SK-MEL-5 (cell line): Measurements from ENCODE around the genes RNF111, LDHAL6B and FOXB1.

DNA sequence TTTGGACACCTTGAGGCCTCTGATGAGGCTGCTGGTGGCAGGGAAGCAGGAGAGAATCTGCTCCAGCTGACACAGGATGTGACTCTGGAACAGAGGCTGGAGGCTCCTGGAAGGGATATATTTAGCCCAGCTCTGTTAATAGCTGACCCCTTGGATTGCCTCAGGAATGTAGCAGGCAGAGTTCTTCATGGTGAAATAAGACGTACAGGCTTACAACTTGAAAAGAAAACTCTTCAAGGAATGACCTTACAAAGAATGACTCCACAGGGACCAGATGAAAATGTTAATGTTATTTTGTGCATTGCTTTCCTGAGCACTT, 90.5 kb downstream of the AQP9 start:
RAMPAGE:
- cytosol, long total RNA: no peak
- long total RNA: no peak
- nucleus, long total RNA: no peak

RAMPAGE:
- cytosol, long total RNA: no peak
- long total RNA: no peak
- nucleus, long total RNA: no peak
Observed at GRCh38 chr15:58331542-58332719, 99.9 kb upstream of the LIPC start.

DNA sequence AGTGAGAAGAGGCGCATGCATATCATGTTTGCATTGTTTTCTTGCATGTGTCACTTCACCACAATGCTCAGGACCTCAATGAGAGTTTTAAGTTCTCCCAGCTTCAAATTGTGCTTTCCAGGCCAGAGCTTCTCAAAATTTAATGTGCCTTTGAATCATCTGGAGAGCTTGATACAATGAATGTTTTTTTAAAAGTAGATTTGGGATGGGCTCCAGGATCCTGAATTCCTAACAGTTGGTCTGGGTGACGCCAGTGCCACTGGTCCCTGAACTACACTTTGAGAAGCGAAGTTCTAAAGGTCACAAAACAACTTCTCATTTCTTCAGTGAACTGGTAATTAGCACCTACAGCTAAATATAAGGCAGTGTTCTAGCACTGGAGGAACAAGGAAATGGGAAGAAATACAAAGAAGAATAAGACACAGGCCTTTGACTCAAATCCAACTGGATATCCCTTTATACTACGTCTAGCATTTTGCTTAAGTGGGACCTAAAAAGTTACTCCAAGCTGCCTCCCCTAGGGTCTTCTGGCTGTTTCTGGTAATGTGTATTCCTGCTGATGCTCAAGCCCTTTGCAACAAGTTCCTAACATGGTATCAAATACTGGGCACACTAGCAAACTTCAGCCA, 15.8 kb downstream of the LIPC start:
RAMPAGE:
- cytosol, long total RNA: no peak
- long total RNA: no peak
- nucleus, long total RNA: no peak

DNA sequence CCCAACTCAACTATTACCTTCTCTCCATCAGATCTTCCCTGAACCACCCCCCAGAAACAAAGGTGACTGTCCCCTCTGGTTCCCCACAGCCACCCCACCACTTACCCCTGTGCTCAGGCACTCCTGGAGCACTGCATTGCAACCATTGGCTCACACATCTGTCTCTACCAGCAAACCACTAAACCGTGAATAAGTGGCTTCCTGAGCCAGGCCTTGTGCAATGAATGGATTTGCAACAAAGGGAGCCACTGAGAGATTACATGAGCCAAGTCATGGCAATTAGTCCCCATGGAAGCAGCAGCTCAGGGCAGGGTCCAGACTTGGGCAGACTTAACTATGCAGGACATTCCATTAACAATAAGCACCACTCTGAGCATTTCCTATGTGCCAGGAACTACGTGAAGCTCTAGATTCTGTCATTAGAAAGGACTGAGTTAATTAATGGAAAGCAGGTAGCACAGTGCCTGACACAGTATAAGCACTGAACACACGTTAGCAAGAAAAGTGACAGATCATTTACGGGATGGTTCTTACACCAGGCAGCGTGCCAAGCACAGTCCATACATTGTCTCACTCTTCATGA, 43.8 kb downstream of the LIPC start:
RAMPAGE:
- cytosol, long total RNA: no peak
- long total RNA: no peak
- nucleus, long total RNA: no peak

RAMPAGE:
- cytosol, long total RNA: no peak
- long total RNA: no peak
- nucleus, long total RNA: no peak
Observed at GRCh38 chr15:58485136-58485582, 53.4 kb downstream of the LIPC start.

GRCh38 chr15:58528357-58528664, 96.5 kb downstream of the LIPC start:
RAMPAGE:
- cytosol, long total RNA: no peak
- long total RNA: no peak
- nucleus, long total RNA: no peak

GRCh38 chr15:58888159-58888671, 45.3 kb downstream of the SLTM start:
RAMPAGE:
- cytosol, long total RNA: no peak
- long total RNA: no peak
- nucleus, long total RNA: no peak

DNA sequence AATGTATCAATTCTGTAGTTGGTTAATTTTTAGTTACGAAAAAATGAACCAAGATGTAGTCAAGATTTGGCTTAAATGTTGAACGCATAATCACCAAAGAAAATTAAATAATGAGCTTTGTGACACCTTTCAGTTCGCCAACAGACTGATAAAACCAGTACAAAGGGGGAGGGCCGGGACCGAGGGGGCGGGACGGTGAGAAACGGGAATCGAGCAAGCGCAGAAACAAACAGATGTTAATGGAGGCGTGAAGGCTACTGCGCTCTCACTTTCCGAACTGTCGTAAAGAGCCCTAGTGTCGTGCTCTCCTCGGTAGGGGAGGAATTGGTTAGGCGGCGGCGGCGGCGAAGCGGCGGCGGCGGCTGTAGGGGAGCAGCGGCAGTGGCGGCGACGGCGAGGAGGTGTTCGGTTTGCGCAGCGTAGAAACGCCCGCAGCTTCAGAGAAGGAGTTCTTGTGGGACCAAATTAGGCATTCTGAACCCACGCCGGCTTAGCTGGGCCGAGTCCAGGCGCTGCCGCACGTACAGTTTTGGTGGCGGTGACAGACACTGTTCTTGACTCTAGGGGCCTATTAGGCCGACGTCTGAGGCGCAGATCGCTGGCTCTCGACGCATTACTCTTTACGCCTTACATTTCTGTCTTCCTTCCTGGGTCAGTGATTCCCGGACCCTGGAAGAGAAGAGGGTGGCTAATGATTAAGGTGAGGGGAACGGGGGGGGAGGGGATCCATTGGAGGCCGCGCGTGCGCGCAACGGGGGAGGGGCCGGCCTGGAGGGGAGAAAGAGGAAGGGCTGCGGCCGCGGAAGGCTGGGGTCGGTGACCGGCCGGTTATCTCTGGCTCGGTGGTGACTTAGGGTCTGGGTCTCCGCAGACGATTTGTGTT, at the start of gene RNF111:
RNF111 (plus strand) TSS at position 295 of the 883 bp plus-strand sequence.
RAMPAGE:
- cytosol, long total RNA: start-site peak on the plus strand centred at position 342 of the sequence, 34 bp wide, 28 and 42 reads in 2 replicates
- long total RNA: no peak
- nucleus, long total RNA: no peak

RAMPAGE:
- cytosol, long total RNA: no peak
- long total RNA: no peak
- nucleus, long total RNA: no peak
Observed at GRCh38 chr15:59170275-59170772, 36.3 kb upstream of the LDHAL6B start.

GRCh38 chr15:59206540-59206996, at the start of gene LDHAL6B:
Gene LDHAL6B, plus strand, starts transcription at chr15:59206843.
RAMPAGE:
- cytosol, long total RNA: no peak
- long total RNA: no peak
- nucleus, long total RNA: no peak

DNA sequence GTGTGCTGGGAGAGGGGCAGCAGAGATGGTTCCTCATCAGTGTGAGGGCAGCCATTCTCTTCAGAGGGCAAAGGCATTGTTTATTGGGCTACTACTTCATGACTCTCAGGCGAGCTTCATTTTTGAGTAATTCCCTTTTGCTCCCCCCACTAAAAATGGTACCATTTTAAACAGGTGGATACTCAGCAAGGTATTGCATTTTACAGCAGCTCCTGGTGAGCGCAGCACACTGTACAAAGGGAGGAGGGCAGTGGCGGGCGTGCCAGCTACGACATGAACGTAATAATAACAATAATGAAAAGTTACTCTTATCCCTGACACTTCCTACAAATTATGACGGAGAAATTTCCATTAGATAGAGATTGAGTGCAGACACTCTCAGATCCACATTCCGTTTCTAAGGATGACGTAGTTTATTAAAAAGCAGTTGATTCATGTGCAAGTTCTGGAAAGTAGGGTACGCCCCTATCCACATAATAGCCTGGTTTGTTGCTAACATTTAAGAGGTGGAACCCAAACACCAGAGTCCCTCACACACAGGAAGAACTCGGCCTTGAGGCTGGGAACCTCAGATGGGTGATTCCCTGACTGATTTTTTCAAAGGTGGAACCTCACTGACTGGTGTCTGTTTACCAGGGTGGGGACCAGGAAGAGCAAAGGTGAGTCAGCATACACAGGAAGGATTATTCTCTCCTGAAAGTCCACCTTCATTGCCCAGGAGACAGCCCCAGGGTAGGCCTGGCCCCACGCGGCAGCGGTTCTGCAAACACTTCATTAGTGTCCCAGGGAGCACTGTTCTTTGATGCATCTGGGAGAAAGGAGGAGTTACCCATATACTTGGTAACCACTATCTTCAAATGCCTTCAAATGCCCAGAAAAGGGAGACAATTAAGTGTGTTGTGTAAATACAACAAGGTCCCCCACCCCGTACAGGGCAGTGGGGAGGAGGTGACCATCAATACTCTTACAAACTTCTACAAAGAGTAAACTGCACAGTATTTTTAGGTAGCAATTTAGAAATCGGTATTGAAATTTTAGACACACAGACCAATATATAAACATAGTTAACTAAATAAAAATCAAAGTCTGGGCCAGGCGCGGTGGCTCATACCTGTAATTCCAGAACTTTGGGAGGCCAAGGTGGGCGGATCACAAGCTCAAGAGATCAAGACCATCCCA, 69.9 kb downstream of the LDHAL6B start:
RAMPAGE:
- cytosol, long total RNA: no peak
- long total RNA: no peak
- nucleus, long total RNA: no peak

RAMPAGE:
- cytosol, long total RNA: no peak
- long total RNA: no peak
- nucleus, long total RNA: no peak
Observed at GRCh38 chr15:59354589-59355018, 18.1 kb downstream of the MYO1E start.

RAMPAGE:
- cytosol, long total RNA: no peak
- long total RNA: no peak
- nucleus, long total RNA: no peak
Observed at GRCh38 chr15:59528848-59529383, 82.7 kb upstream of the GCNT3 start.

DNA sequence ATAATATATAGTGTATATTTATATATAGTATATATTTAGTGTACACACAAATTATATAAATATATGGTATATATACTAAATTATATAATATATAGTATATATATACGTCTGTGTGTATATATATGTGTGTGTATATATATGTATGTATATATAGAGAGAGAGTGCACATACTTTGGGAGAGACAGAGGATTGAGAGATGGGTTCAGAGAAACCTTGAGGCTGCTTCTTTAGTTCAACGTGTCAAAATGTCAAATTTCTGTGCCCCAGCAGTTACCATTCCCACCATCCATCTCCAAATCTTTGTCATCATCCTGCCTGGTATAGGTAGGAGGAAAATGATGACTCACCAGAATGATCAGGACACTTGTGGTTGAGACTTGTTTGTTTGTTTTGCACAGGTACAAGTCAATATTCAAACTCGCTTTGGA, 24.8 kb upstream of the GCNT3 start:
RAMPAGE:
- cytosol, long total RNA: no peak
- long total RNA: no peak
- nucleus, long total RNA: no peak

RAMPAGE:
- cytosol, long total RNA: no peak
- long total RNA: no peak
- nucleus, long total RNA: no peak
Observed at GRCh38 chr15:60003499-60004430, at the start of gene FOXB1. Gene FOXB1, plus strand, starts transcription at chr15:60004311.

RAMPAGE:
- cytosol, long total RNA: no peak
- long total RNA: no peak
- nucleus, long total RNA: no peak
Observed at GRCh38 chr15:60507994-60508268, 29.0 kb upstream of the ICE2 start.

RAMPAGE:
- cytosol, long total RNA: no peak
- long total RNA: no peak
- nucleus, long total RNA: no peak
Observed at GRCh38 chr15:60511171-60512313, 32.6 kb upstream of the ICE2 start.

GRCh38 chr15:60569693-60570233, 90.8 kb upstream of the ICE2 start:
RAMPAGE:
- cytosol, long total RNA: no peak
- long total RNA: no peak
- nucleus, long total RNA: no peak

DNA sequence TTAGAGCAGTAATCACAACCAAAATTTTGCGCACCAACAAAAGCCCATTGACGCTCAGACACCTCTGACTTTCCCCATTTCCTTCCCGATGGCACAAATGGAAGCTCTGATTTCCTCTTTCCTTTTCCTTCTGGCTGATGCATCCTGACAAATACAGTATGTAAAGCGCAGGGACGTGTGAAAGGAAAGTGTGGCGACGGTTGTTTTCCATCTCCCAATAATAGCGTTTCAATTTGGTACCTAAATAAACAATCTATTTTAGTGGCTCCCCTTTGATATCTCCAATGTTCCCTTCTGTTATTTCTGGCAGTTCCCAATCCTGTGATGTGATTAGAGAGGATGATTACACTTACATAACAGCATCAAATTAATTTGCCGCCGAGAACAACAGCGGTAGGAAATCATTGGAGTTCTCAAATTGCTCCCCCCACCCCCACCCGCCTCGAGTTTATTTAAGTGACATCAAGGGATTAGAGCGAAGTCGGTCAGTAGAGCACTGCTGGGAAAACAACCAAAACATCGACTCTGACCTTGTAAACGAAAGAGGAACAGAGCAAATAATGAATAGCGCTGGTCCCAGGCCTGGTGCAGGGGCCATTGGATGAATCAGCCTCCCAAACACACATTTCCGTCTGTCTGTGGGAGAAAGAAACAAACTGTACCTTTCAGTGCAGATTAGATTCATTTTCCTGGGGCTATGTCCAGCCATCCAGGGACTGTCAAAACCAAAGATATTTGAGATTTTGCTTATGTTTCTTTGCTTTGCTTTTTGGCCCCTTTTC, 273.4 kb upstream of the ICE2 start:
RAMPAGE:
- cytosol, long total RNA: no peak
- long total RNA: no peak
- nucleus, long total RNA: no peak

GRCh38 chr15:60763382-60763850, 284.5 kb upstream of the ICE2 start:
RAMPAGE:
- cytosol, long total RNA: no peak
- long total RNA: no peak
- nucleus, long total RNA: no peak